M059J (cell line): ENCODE measurements around a stretch of chr12.

- RAMPAGE, long total RNA = no peak
Measured at GRCh38 chr12:26651669-26652564, 181.1 kb downstream of the ITPR2 start.

GRCh38 chr12:26810171-26810876 lies 22.7 kb downstream of the ITPR2 start:
- RAMPAGE, long total RNA = no peak

DNA sequence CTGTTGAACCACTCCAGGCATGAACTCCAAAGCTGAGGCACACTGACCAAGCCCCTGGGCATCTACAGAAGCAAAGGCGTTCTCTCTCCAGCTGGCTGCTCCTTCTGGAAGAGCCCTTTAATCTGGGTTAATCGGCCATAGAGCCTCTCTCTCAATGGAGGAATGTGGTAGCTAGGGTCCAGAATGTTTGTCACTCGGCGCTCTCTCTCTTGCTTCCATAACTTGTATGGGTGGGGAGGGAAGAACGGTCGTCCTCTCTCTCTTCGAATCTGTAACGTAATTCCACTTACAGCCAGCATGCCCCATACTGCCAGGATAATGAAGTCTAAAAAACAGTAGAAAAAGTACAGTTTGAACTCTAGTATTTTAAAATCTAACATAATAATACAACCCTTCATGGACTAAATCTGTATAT lies 35.6 kb downstream of the FGFR1OP2 start:
- RAMPAGE, long total RNA = no peak

GRCh38 chr12:27013496-27013848 lies 712 bp downstream of the TM7SF3 start:
- RAMPAGE, long total RNA = no peak

DNA sequence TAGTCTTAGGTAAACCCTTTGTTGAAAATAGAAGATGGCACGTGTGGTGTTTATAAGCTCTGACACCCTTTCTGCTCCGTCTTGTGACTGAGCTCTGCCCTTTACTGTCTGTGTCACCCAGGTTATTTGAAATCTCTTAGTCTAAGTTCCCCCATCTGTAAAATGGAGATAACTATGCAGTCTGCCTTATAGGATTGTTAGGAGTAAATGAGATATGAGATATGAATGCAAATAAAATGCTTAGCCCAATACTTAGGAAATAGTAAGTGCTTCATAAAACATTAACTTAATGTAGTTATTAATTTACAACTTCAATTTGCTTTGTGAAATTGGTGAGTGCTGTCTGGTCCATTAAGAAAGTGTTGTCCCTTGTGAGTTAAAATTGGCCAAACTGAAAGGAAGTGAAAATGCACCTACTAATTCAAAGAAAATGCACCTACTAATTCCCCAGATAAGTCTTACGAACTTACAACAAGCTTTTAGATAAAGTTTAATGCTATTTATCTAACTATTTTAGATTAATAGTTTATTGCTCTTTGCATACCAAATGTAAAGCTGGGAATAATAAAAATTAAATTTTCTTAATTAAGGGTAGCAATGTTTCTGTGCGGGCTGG lies 1.6 kb downstream of the BMAL2 start:
- RAMPAGE, long total RNA = no peak

- RAMPAGE, long total RNA = no peak
Measured at GRCh38 chr12:27344238-27344815, 11.7 kb downstream of the BMAL2 start.

GRCh38 chr12:27541303-27541785 lies 17.3 kb downstream of the PPFIBP1 start:
- RAMPAGE, long total RNA = no peak

GRCh38 chr12:27549602-27550236 lies 25.7 kb downstream of the PPFIBP1 start:
- RAMPAGE, long total RNA = no peak

GRCh38 chr12:27556470-27556901 lies 32.5 kb downstream of the PPFIBP1 start:
- RAMPAGE, long total RNA = no peak

DNA sequence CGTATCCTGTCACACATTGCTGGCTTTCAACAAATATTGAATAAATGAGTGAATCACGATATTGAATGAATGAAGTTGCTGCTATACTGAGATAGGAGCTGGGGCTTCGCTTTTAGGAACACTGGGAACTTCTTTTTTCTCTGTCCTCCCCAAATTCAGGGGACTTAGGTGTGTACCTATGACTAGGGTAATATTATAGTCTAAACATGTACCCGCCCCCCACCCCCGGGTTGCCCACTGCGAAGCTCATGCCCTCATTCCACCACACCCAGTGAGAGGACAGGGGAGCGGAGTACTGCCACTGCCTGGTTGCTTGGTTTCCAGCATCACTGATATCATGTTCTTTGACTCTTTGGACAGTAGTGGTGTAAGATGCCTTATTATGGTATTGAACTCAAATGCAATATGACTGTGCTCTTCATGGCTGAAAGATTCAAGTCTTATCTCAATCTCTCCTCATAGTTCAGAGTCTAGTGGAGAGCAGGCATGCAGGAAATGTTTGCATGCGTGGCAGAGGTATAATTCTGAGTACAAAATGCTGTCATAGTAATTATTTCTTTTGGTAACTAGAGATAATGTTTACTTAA lies 55.8 kb upstream of the REP15 start:
- RAMPAGE, long total RNA = no peak

GRCh38 chr12:28191551-28192316 lies 1.5 kb downstream of the CCDC91 start:
- RAMPAGE, long total RNA = no peak

DNA sequence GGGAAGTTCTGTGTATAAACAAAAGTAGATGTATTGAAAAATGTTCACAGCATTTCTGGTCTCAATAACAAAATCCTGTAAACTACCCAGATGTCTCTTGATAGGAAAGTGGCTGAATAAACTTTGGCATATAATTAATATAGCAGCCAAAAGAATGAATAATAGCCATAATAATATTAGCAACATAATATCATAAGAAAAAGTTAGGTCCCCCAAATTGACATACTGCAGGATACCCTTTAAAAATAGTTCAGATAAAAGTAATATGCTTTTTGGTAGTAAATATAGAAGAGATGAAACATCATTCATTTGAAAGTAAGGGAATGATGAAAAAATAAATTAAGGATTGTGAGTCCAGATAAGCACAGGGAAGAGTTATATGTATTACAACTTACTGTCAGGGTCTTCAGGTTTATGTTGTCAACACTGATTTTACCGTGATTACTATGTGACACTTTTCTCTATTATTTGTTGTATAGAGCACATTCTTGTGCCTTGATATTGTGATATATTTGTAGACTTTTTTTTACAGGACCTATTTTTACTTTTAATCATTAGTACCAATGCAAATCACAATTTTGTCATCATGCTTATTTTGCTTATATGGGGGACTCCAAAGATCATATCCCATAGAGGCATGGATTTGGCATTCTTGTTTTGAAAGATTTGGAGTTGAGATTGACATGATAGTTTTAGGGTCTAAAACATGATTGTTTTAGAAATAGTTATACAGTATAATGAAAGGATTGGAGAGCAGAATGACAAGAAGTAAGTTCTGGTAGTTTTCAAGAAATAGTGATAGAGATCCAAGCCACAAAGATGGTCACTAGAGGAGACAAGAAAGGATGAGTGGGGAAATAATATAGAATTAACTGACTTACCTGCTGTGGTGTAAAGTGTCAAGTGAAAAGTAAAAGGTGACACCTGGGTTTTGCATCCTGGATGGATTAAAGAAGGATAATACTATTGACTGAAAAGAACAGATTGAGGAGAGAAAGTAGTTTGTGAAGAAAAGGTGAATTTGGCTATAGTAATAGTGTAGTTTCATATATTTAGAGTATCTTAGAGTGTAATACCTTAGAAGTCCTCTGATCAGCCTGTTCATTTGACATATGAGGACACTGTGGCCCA lies 56.0 kb downstream of the CCDC91 start:
- RAMPAGE, long total RNA = no peak

- RAMPAGE, long total RNA = no peak
Measured at GRCh38 chr12:28368338-28368959, 178.2 kb downstream of the CCDC91 start.

DNA sequence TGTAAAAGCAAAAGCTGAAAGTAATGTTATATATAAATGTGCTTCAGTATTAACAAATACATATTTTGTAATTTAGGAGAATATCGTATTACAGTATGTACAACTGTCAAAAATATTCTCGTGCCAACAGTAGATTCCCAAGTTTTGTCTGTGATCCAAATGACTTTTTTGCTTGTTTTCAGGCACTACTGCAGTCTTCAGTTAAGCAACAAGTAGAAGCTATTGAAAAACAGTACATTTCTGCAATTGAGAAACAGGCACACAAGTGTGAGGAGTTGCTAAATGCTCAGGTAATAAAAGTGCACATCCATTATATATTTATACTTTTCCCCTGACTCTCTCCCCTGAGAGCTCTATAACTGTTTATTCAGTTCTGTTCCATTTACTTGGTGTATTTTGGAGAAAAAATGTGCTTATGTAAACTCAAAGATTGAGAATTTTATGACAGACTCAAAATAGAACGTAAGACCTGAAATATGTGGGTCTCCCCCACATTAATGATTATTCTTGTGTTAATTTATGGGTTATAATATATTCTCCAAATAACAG lies 200.9 kb downstream of the CCDC91 start:
- RAMPAGE, long total RNA = no peak

GRCh38 chr12:28543322-28543830 lies 353.1 kb downstream of the CCDC91 start:
- RAMPAGE, long total RNA = no peak

- RAMPAGE, long total RNA = no peak
Measured at GRCh38 chr12:28587160-28587540, 396.9 kb downstream of the CCDC91 start.

- RAMPAGE, long total RNA = no peak
Measured at GRCh38 chr12:28640472-28640739, 450.1 kb downstream of the CCDC91 start.

DNA sequence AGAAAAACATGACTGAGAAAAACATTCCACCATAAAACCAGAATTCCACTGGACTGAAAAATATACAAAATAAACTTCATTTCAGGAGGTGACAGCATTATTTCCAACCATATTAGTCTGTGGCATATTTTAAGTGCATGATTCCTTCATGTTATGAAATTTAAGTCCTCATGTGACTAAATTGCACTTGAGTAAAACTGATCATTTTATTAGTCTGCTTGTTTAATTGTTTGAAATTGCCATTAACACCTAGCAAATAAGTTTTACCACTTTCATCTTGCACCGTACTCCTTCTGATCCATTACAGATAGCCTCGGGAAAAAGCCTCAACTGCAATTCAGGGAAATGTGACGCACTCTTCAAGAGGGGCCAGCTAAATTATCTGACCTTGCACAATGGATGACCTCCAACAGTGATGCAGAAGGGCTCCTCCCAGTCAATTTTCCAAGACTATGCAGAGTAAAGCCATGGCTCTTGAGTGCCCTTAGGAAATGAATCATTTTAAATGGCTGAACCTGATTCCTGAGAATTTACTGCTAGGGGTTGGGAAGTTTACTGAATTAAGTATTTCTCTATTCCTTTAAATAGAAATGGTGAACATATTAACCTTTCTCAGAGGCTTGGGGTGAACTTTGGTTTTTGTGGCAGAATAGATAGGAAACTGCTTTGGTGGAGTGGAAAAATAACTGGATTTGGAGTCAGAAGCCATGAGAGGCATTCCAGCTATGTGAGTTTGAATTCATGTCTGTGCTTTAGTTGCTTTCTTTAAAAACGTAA lies 64.6 kb upstream of the OVCH1 start:
- RAMPAGE, long total RNA = no peak

- RAMPAGE, long total RNA = no peak
Measured at GRCh38 chr12:29574534-29574968, 77.1 kb upstream of the OVCH1 start.

DNA sequence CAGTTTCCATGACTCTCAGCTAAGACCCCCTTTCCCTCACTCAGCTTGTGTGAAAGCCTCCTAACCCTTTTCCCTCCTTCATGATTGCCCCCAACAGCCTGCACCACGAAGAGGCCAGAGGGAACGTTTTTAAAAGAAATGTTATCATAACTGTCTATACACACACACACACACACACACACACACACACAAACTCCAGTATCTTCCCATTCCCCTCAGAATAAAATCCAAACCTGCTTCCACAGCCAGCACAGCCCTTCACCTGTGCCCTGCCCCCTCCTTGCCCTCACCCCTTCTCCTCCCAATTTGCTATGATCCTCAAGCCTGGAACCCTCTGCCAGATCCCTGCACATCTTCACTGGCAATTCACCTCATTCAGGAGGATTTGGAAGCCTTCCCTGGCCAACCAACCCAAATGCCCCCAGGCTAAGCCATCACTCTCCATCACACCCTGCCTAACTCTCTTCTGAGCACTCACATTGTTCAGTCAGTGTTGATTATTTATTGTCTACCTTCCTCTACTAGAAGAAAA lies 33.8 kb downstream of the TMTC1 start:
- RAMPAGE, long total RNA = no peak